Thoracic aorta endothelial cell (primary cell): ENCODE results near the gene HNRNPU.

GRCh38 chr1:244211459-244211896 lies 141.0 kb upstream of the C1orf100 start:
- CAGE, long polyA plus RNA, result no peak

DNA sequence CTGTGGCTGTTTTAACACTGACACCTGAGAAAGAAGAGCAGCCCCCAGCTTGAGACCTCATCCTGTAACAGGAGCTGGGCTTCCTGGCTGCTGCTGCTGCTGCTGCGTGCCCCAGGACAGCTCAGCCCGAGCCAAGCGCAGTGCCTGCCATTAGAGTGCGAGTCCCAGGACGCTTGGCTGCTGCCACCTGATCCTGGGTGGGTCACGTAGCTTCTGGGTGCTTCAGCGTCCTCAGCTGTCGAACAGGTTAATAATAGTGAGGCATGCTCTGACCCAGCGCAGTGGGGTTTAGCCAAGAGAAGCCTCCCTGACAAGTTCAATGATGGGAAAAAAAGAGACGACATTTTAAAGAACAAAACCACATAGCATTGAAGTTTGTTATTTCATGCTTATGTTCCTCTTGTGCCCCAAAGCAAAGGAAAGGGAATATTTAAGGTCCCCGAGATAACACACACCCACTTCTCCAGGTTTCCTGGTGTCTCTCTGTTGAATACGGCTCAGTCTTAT lies 118.0 kb upstream of the C1orf100 start:
- CAGE, long polyA plus RNA, result no peak

DNA sequence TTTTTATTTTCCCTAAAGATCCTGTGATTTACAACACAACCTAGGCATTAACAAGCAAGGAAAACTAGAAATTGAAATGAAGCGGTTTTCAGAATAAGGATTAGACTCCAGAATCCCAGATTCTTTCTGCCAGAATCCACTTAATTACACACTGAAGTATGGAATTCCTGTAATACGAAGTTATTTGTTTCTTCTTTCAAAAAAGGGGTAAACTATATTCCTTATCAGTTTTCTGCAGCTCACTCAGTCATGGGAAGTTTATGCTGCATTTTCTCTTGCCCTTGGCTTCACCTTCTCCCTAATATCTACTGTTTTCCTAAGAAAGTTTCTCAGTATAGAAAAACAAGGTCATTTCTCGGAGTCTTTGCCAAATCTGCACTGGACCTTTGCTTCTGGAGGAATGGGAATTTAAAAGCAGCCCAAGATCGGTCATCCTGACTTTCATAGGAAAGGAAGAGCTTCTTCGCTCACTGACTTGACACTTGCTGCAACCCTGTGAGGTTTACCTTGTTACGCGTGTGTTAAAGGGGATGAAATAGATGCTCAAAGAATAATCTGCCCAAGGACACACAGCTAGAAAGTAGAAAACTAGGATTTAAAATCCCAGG lies 51.5 kb upstream of the C1orf100 start:
- CAGE, long polyA plus RNA, result no peak

GRCh38 chr1:244326627-244327231 lies 25.7 kb upstream of the C1orf100 start:
- CAGE, long polyA plus RNA, result no peak

DNA sequence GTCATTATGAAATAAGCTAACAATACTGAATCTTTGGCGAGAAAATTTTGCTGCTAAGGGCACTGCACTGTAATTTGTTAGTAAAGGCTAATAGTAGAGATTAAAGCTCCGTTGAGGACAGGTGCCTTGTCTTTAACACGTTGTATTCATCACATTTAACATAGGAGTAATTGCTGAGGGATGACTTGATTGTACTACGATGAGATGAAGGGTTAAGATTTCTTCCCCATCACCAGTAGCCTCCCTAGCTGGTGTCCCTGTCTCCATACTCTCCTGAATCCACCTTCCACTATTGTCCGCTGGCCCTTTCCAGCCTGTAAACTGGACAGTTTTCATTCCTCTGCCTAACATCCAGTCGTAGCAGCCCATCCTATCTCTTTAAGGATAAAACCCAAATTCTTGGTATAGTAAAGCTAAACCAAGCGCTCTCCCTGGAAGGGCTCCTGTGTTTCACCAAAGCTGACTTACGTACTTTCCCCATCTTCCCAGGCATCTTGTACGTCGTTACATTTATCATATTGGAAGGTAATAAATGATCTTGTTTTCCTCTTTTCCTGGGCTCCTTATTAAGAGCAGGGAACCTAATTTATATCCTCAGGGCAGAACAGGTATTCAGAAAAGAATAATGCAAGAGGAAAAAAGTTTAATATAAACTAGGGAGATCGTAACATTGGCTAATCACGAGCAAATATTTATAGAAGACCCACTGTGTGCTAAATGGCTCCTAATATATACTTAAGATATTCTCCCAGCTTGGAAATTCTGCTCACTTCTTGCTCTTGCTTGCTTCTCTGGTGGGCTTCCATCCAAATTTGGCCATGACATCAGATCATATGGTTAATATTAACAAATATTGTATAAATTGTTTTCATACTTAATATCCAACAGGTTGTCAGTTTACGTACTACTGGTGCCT lies 796 bp downstream of the COX20 start:
- CAGE, long polyA plus RNA, result no peak

GRCh38 chr1:244843481-244844295 lies 8.2 kb downstream of the COX20 start:
- CAGE, long polyA plus RNA, result no peak

- CAGE, long polyA plus RNA, result no peak
These were observed 12.1 kb downstream of the HNRNPU start for GRCh38 chr1:244852156-244852640.

- CAGE, long polyA plus RNA, result no peak
These were observed 11.6 kb downstream of the HNRNPU start for GRCh38 chr1:244852767-244853132.

GRCh38 chr1:244856990-244857974 lies 7.1 kb downstream of the HNRNPU start:
- CAGE, long polyA plus RNA, result no peak

- CAGE, long polyA plus RNA, result no peak
These were observed 2.0 kb downstream of the HNRNPU start for GRCh38 chr1:244862399-244862756.

DNA sequence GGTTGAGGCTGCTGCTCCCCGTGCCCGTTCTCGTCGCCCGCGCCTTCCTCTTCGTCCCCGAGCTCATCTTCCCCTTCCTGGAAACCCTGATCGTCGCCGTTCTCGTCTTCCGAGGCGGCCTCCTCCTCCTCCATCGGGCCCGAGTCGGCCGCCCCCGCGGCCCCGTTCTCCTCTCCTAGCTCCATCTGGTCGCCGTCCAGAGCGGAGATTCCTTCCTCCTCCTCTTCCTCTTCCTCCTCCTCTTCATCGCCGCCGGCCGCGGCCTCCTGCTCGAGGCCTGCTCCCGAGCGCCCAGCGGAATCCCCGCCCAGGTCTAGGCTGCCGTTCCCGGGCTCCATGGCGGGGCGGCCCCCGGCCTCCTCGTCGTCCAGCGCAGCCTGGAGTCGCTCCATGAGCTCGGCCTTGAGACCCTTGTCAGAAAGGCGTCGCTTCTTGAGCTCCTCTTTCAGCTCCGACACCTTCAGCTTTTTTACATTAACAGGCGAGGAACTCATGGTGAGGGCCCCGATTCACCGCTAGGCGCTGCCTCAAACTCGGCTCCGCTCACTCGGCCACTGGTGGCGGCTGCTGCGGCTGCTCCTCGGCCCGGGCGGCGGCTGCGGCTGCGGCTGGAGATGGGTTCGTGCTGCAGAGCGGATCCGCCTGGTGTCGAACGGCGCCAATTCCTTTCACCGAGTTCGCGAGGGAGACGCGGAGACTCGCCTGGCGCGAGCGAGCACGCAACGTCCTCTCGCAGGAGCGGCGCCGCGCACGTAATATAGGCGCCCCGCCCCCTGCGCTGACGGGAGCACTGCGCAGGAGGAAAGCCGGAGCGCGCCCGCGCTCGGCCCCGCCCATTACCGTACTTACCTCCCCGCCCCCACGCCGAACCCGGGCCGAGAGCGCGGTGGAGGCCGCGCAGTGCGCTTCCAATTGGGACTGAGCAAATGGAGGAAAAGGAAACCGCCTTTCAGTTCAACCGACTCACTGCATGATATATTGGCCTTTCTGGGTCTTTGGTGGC lies at the start of gene HNRNPU:
HNRNPU (minus strand) TSS at position 730 of the 1,003 bp plus-strand sequence.
- CAGE, long polyA plus RNA, result no peak

DNA sequence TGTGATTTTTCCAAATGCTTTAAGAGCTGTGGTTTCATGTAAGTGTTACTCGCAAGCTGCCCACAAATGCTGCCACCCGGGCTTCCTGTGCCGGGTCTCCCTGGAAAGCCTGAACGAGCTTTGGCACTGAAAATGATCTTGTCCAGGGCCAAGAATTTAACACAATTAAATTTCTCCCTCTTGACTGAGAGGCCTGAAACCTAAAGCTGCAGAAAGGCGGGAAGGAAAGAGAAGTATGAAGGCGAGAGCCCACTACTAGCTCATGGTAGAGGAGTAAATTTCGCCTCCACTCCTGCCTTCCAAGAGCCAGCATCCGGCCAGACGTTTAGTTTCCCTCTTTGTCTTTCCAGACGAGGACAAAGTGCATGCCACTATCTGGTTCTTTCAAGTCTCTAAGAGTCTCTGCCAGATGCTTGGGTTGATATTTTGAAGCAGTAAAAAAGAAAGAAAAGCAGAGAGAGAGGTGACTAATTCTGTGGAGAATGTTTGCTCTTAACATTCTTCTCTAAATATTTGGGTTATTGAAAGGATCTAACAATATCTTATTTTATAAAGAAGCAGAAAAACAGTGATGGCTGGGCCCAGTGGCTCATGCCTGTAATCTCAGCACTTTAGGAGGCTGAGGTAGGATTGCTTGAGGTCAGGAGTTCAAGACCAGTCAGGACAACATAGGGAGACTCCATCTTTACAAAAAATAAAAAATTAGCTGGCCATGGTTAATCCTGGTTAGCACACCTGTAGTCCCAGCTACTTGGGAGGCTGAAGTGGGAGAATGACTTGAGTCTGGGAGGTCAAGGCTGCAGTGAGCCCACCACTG lies 5.1 kb upstream of the EFCAB2 start:
- CAGE, long polyA plus RNA, result no peak

- CAGE, long polyA plus RNA, result no peak
These were observed 84.6 kb downstream of the EFCAB2 start for GRCh38 chr1:245054019-245054486.

- CAGE, long polyA plus RNA, result no peak
These were observed 63.0 kb upstream of the KIF26B start for GRCh38 chr1:245091659-245092401.

DNA sequence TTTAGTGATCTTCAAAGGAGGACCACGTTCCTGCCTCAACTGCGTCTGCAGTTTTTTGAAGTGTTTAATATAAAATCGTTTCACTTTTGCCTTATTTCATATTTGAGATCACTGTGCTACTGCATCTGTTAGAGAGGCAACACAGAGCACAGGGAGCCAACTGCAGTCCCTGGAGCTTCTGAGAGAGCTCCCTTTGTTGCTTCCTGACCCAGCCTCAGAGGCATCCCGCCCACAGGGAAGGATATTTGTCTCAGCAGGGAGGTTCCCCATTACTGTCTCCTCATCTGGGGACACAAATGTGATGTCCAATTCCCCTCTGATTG lies 62.0 kb downstream of the KIF26B start:
- CAGE, long polyA plus RNA, result no peak

DNA sequence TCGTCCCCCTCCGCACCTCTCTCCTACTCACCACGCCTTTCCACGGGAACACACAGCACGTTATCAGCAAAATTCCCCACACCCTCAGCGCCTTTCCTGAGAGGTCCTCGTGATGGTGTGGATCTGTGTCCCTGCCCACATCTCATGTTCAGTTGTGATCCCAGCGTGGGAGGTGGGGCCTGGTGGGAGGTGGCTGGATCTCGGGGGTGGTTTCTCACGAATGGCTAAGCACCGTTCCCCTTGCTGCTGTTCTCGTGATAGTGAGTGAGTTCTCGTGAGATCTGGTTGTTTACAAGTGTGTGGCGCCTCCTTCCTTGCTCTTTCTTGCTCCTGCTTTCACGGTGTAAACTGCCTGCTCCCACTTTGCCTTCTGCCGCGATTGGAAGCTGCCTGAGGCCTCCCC lies 190.6 kb downstream of the KIF26B start:
- CAGE, long polyA plus RNA, result no peak

DNA sequence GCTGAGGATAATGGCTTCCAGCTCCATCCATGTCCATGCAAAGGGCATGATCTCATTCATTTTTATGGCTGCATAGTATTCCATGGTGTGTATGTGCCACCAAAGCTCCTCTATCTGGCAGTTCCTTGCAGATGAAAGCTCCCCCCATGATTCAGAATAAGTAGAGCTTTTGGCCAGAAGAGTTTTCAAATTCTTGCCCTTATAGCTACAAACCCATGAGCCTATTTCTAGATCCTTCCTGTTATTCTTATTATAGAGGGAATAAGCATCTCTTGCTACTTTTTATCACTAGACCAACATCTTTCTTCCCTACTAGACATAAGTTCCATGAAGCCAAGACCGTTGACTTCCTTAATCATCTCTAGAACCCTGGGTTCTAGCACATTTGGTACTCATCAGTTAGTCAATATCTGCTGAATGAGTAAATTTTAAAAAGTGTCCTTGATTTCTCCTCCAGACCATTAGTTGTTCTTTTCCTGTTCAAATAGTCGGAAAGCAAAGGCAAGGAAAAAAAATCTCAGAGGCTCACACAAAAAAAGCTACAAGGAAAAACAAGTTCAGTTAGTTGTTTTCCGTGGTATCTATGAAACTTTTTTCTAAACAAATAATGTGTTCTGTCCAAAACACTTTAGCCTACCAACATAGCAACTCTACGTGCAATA lies 419.9 kb downstream of the SMYD3 start:
- CAGE, long polyA plus RNA, result no peak

GRCh38 chr1:246116939-246118043 lies 389.8 kb downstream of the SMYD3 start:
- CAGE, long polyA plus RNA, result no peak

DNA sequence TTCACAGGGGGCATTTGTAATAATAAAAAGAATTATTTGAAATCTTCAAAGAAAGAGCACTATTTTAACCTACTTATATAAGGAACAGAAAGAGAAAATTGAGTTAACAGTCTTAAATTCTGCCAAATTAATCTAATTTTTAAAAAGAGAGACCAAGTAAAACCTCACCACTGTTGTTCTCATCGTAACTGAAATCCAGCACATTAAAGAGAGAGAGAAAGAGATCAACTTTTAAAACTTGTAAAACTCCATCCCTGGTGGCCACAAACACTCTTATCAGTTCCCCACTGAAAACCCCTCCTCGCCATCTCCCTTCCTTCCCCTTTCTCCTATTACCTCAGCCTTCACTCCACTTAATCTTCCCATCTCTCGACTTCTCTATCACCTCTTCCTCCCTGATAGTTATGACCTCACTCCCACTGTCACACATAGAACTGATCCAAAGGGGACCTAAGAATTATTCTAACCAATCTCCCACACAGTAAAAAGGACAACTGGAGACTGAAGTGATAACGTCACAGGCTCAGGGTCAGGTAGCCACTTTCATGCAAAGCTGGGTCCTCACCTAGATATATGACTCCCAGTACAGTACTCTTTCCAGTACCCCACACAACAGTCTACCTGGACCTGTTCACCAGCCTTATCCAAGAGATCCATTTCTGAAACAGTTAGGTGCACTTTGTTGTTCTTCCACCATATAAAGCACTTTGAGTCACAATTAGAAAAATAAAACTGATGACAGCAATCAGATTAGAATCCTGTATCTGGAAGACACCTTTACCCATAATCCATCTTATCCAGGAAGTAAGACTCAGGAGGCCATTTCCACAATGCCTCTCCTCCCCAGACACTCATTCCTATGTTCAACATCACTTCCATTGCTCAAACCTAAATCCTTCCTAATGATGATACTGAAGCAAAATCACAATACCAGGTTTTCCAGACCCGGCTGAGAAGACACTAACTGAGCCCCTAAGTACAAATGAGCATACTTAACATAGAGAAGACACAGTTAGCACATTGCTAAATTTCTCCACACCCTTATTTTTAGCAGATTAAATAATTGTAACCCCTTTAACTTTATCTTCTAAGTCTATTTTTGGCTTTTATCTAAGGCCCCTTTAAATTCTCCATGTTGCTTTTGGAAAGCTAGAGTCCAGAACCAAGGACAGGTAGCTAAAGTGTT lies 324.7 kb downstream of the SMYD3 start:
- CAGE, long polyA plus RNA, result no peak

GRCh38 chr1:246268542-246269447 lies 238.3 kb downstream of the SMYD3 start:
- CAGE, long polyA plus RNA, result no peak